Colonic mucosa (tissue), 1 donor: Measurements from ENCODE around the genes RAB23, PRIM2 and LGSN.

- PRO-cap = no peak
Measured at GRCh38 chr6:56369975-56370503, 122.7 kb upstream of the COL21A1 start.

DNA sequence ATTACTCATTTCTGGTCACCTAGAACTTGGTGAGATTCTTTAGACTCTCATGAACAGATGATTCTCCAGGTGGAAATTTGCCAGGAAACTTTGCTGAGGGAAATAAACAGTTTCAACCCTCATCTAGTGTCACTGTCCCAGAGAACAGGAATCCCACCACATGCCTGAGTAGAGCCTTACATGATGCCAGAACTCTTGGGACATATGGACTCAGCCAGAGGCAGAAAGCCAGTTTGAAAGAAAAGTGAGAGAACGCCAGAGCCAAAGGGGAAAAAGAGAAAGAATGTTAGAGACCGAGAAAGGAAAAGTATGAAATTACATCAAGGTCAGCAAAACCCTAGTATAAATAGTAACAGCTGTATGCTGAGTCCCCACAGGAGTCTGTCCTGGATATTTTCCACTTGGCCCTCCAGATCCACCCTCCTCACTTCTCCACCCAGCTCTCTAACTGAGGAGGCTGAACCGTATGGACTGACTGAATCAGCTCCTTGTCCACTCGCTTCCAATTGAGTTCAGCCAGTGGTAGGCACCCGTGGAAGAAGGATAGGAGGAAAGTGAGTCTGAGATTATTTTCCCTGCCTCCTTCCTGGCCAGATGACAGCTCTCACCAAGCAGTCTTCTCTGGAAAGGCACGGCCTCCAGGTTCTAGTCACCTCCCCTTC, 127.6 kb upstream of the COL21A1 start:
- PRO-cap = no peak

DNA sequence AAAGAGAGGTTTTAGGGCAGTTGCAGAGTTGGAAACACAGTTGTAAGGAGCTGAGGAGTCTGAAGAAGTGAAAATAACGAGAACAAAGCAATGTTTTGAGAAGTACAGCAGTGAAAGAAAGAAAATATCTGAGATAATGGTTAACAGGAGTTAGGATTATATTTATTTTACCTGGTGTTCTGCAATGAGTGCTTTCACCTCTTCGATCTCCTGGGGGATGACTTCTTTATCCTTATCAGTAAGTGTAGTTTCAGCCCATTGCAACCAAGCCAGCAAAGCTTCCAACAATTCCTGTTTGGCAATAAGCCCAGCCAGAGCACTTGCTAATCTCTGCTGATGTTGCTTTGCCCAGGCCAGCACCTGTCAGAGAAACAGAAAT, 228.6 kb upstream of the COL21A1 start:
- PRO-cap = no peak

- PRO-cap = no peak
Measured at GRCh38 chr6:56528347-56528745, 281.0 kb upstream of the COL21A1 start.

GRCh38 chr6:56540639-56541695, 293.6 kb upstream of the COL21A1 start:
- PRO-cap = bidirectional peak, plus-strand start at chr6:56541154, minus-strand start at chr6:56541081

GRCh38 chr6:56551833-56553012, 304.8 kb upstream of the COL21A1 start:
- PRO-cap = no peak

- PRO-cap = no peak
Measured at GRCh38 chr6:56561122-56561770, 313.9 kb upstream of the COL21A1 start.

DNA sequence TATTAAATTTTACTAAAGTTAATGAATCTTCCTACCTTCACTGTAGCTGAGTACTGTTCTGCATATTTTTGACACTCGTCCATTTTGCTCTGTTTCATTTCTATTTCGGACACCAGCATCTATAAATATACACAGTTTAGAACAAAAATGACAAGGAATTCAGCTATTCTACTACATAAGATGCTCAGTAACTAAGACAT, 327.6 kb downstream of the DST start:
- PRO-cap = no peak

GRCh38 chr6:56955725-56956269, 890 bp downstream of the BEND6 start:
- PRO-cap = no peak

GRCh38 chr6:57172982-57173628, 979 bp downstream of the BAG2 start:
- PRO-cap = no peak

- PRO-cap = bidirectional peak, plus-strand start at chr6:57222409, minus-strand start at chr6:57222307
Measured at GRCh38 chr6:57222096-57222700, at the start of gene RAB23. Gene RAB23, minus strand, starts transcription at chr6:57222307.

DNA sequence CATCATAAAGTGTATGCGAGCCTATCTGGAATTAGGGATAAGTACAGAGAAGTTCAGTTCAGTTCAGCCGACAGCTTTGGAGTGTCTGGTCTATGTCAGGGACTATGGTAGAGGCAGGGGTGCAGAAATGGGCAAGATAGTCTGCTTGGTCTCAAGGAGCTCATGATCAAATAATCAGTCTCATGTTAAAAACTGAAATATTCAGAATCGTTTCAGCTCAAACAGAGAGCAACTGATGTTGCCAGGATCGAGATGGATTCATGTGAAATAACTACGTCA, 12.2 kb upstream of the PRIM2 start:
- PRO-cap = no peak

GRCh38 chr6:57317277-57317942, at the start of gene PRIM2:
Gene PRIM2, plus strand, starts transcription at chr6:57317630.
- PRO-cap = bidirectional peak, plus-strand start at chr6:57317647, minus-strand start at chr6:57317537

DNA sequence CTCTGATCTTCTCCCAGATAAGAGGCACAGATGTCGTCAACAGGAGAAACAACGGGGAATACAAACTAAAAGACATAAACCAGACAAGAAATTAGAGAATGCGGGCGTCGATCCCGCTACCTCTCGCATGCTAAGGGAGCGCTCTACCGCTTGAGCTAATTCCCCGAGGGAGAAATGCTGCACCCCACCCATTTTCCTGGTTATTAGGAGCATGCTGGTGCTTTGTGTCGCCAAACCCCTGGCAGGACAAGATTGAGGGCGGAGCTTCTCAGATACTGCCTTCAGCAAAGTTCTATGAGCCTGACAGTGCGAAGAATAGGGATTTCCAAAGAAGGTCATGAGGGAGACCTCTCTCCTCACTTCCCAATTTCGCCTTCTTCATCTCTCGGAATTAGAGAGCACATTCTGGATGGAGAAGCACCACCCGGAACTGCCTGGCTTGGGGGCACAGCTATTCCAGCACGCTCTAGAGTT, 475.3 kb downstream of the PRIM2 start:
- PRO-cap = no peak

DNA sequence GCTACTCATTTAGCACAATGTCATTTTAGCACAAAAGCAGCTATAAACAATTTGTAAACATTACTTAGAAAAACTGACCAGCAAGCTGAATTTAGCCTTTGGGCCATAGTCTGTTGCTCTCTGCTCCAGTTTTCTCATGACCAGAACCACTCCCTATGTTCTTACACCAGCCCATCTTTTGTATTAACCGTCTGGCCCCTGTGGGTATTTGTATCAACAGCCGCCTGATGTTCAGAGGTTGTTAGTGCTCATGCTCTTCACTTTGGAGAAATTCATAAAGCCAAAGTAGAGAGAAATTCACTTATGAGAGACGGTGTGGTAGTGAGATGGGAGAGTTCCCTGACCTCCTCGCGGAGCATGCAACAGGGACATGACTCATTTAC, 29.1 kb downstream of the LGSN start:
- PRO-cap = no peak

DNA sequence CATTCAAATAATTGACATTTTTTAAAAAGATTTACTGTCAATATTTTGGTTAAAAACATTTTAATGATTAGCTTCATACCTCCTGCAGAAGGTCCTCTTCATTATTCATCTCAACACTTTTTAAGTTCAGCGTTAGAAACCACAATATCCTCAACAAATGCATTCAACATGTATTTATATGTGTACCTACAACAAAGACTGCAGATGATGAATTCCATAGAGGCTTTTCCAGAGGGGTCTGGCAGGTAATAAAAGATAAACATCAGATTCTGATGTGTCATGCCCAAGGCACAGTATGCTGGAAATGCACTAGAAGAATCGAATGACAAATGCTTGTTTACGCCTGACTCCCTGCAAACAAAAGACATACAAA, at the start of gene LGSN:
Gene LGSN, minus strand, starts transcription at position 149 of the 373 bp plus-strand sequence.
- PRO-cap = no peak

DNA sequence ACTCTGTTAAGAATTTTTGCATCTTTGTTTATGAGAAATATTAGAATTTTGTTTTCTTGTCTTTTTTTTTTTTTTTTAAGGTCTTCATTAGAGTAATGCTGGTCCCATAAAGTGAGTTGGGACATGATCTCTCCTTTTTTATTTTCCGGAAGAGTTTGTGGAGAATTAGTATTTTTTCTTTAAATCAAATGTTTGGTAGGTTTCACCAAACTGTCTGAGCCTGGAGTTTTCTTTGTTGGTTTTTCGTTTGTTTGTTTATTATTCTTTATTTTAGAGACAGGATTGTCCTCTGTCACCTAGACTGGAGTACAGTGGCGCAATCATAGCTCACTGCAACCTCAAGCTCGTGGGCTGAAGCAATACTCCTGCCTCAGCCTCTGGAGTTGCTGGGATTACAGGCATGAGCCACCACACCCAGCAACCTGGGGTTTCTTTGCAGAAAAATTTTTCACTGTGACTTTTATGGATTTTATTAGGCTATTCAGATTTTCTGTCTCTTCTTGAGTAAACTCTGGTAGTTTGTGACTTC, 120.2 kb upstream of the PTP4A1 start:
- PRO-cap = no peak

DNA sequence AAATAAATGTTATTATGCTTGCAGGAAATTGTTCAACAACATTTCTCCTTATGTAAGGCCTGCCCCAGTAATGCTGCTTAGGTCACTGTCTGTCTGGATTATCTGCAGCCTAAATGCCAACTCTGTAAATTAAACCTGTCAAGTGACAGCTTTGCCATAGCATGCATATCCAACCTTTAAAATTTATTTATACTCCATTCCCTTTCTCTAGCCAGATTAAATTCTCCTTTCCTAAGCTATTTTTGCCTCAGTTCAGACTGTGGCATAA, 7.9 kb upstream of the PTP4A1 start:
- PRO-cap = no peak

DNA sequence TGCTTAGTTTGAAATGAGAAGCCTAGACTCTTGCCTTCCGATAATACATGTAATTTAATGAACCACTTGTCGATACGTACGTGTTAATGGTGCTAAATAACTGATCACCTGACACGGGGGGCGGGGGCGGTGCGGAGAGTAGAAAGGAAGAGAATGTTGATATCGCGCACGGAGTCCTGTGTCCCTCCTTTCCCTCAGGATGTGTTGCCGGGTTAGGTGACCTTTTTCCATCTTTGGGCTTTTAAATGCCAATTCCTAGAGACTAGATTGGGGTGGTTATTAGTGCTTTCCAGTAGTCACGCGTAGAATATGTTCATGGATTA, 1.1 kb downstream of the PHF3 start:
- PRO-cap = bidirectional peak, plus-strand start at position 141 of the sequence, minus-strand start outside the sequence

GRCh38 chr6:63643723-63644321, 8.2 kb downstream of the PHF3 start:
- PRO-cap = no peak